Testis (tissue), 5 donors: ENCODE measurements around the genes LAGE3, SMIM9 and F8A1.

DNA sequence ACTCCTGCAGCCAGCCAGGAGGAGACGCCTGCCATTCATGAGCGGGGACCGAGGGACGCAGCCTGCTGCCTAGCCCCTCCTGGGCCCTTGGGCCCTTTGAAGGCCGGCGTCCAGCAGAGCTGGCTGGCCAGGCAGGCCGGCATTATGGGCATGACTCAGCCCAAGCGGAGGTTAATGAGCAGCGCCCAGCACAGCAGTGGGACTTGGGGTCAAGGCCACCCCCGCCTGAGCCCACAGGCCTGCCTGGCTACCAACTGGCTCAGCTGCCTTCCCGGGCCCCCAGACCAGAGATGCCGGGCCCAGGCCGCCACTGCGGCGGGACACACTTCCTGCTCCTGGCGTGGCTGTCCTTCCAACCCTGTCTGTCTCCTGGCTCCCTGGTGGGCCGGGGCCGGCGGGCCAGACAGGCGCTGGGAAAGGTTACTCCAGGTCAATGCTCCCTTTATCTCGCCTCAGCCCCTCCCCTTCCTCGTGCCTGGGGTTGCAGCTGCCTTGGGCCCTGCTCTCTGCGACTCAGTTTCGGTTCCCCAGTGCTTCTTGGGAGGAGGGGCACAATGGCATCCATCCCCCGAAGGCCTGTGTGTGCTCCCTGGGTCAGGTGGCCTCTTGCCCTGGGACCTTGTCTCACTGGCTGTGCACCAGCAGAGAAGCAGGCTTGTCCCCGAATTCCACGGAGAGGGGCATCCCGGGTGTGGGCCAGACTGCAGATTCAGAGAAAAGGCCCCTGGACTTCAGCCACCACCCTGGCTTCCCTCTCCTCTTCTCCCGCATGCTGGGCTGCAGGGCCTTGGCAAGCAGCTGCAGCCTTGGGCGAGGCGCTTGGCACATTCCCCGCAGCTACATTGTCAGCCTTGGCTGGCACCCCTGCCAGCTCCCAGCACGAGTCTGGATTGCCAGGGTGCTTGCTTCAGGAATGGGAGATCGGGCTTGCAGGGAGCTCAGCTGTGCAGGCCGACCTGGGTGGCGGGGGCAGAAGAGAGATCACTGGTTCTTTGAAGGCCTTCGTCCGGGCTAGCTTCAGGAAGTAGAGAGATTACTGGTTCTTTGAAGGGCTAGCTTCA, 2.2 kb downstream of the ABCD1 start:
- PRO-cap, 3 experiments = no peak in any of the 3 experiments
- RAMPAGE, long total RNA, 2 experiments = no peak in any of the 2 experiments
- RRBS = 52% methylated on average over 6 of the region's 38 CpGs

- PRO-cap, 3 experiments = no peak in any of the 3 experiments
- RAMPAGE, long total RNA, 2 experiments = no peak in any of the 2 experiments
- RRBS = no CpG with 5 or more reads among the region's 10 CpGs
Observed at GRCh38 chrX:153740535-153740974, 15.9 kb downstream of the ABCD1 start.

DNA sequence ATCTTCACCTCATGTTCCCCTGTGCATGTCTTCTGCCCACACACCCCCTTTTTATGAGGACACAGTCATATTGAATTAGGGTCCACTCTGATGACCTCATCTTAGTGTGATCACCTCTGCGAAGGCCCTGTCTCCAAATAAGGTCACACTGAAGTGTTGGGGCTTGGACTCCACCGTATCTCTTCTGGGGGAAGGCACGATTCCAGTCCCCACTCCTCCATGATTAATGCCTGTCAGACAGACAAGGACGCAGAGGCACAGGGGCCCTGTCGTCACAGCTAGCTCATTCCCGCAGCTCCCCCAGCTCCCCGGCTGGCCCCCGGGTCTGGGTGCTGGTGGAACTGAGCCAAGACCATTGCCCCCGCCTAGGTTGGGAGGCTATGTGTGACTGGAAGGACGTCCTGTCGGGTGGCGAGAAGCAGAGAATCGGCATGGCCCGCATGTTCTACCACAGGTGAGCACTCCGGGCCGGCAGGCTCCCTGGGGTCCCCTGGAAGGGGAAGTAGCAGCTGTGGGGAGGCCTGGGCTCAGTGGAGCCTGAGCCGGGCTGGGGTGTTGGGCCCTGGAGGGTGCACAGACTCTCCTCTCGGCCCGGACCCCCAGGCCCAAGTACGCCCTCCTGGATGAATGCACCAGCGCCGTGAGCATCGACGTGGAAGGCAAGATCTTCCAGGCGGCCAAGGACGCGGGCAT, 18.1 kb downstream of the ABCD1 start:
- PRO-cap, 3 experiments = no peak in any of the 3 experiments
- RAMPAGE, long total RNA, 2 experiments = no peak in any of the 2 experiments
- RRBS = no CpG with 5 or more reads among the region's 27 CpGs

GRCh38 chrX:153766103-153766826, 2.2 kb downstream of the PLXNB3 start:
- PRO-cap, 3 experiments = peak in 3 of 3 experiments; most common minus-strand start chrX:153766480 (in 3)
- RAMPAGE, long total RNA, 2 experiments = start-site peak on the minus strand in 1 of 2 experiments, at chrX:153766404-153766500 at its widest, 16 reads per replicate
- RRBS = no CpG with 5 or more reads among the region's 21 CpGs

- PRO-cap, 3 experiments = peak in 3 of 3 experiments; most common plus-strand start chrX:153819133 (in 2); most common minus-strand start chrX:153818999 (in 1)
- RAMPAGE, long total RNA, 2 experiments = no peak in any of the 2 experiments
- RRBS = 2% methylated on average over 19 of the region's 71 CpGs
Observed at GRCh38 chrX:153818817-153819814, 11.2 kb downstream of the PDZD4 start.

DNA sequence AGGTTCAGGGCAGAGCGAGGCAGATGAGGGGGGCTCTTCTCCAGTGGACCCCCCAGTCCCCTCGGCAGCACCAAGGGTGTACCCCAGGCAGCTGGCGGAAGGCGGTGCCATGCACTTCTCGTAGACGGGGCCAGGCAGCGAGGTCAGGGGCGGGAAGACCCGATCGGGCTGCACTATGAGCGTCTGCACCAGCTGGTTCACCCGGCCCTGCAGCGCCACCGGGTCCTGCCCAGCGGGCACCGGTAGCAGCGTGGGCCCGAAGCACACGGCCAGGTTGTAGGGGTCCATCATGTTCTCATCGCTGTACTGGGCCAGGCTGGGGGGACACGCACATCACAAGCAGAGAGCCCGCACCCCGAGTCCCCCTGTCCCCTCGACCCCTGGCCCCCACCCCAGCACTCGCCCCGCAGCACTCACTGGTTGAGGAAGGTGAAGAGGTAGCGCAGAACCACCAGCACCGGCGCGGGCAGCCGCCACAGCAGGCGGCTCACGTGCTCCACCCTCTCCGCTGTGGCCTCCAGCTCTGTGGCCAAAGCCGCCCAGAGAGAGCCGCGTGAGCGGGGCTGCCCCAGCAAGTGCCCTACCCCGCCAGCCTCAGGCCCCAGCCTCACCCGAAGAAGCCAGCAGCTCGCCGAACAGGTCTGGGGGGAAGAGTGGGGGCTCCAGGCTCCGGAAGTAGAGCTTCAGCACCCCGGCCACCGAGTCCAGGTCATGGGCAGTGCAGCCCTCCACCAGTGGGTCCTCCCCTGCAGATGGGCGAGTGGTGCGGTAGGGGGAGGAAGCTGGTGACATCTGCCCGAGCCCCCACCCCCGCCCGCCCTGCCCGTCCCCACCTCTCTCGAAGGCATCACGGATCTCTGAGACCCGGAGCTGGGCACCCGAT, 5.9 kb downstream of the AVPR2 start:
- PRO-cap, 3 experiments = no peak in any of the 3 experiments
- RAMPAGE, long total RNA, 2 experiments = no peak in any of the 2 experiments
- RRBS = no CpG with 5 or more reads among the region's 55 CpGs

DNA sequence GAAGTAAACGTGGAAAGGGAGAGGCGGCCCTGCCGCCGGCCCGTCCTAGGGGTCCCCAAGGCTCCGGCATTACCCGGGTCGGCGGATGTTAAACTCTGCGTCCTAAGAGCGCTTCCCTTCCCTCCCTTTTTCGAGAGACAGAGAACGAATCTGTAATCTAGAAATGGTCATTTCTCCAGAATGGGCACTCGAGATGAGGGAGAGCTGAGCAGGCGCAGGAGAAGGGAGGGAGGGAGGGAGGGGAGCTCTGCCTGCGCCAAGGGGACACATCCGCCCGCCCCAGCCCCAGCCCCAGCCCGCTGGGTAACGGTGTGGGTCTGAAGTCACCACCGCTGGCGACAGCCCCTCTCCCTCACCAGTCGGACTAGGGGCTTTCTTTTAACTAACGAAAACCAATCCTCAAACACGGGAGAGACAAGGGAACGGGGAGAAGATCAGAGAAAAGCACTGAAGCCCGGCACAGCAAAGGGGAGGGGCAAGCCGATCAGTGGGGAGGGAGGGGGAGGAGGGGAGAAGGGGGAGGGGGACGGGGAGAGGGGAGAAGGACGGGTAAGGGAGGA, 1.6 kb downstream of the HCFC1 start:
- PRO-cap, 3 experiments = peak in 3 of 3 experiments; most common plus-strand start position 235 of the sequence (in 1); most common minus-strand start position 449 of the sequence (in 2)
- RAMPAGE, long total RNA, 2 experiments = no peak in any of the 2 experiments
- RRBS = no CpG with 5 or more reads among the region's 30 CpGs

GRCh38 chrX:154056733-154057294, 37.1 kb upstream of the IRAK1 start:
- PRO-cap, 3 experiments = no peak in any of the 3 experiments
- RAMPAGE, long total RNA, 2 experiments = no peak in any of the 2 experiments
- RRBS = no CpG with 5 or more reads among the region's 8 CpGs

DNA sequence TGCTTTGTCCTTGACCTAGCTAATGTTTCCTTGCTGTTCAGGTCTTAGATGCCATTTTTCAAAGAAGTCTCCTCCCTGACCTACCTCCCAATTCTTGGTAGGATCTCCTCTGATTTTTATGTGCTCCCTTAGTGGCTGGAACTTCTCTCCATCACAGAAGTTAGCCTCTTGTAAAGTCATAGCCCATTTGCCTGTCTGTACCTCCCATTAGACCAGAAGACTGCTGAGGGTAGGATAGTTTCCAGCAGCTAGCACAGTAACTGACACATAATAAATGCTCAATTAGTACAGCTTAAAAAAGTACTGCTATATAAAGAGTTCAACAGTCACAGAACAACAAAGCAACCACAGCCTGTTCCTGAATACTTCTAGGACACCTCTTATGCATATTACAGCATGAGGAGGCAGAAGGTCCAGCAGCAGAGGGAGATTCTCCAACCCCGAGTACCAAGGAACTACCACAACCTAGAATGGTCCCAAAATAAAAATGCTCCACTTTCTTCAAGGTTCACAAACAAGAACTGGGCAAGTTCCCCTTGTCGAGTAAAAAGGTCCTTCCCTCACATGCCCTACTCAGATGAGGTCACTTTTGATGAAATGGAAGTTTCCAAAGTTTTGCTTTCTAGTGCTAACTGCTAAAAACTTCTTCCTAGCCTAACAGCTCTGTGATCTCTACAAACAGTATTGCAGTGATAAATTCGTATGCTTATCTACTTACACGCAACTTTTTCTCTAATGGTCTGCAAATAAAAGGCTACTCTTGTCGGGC, 13.0 kb downstream of the MECP2 start:
- PRO-cap, 3 experiments = no peak in any of the 3 experiments
- RAMPAGE, long total RNA, 2 experiments = no peak in any of the 2 experiments
- RRBS = no CpG with 5 or more reads among the region's 5 CpGs

GRCh38 chrX:154349275-154350659, 24.7 kb downstream of the FLNA start:
- PRO-cap, 3 experiments = peak in 1 of 3 experiments; most common minus-strand start chrX:154349555 (in 1)
- RAMPAGE, long total RNA, 2 experiments = no peak in any of the 2 experiments
- RRBS = 100% methylated on average over 2 of the region's 43 CpGs

DNA sequence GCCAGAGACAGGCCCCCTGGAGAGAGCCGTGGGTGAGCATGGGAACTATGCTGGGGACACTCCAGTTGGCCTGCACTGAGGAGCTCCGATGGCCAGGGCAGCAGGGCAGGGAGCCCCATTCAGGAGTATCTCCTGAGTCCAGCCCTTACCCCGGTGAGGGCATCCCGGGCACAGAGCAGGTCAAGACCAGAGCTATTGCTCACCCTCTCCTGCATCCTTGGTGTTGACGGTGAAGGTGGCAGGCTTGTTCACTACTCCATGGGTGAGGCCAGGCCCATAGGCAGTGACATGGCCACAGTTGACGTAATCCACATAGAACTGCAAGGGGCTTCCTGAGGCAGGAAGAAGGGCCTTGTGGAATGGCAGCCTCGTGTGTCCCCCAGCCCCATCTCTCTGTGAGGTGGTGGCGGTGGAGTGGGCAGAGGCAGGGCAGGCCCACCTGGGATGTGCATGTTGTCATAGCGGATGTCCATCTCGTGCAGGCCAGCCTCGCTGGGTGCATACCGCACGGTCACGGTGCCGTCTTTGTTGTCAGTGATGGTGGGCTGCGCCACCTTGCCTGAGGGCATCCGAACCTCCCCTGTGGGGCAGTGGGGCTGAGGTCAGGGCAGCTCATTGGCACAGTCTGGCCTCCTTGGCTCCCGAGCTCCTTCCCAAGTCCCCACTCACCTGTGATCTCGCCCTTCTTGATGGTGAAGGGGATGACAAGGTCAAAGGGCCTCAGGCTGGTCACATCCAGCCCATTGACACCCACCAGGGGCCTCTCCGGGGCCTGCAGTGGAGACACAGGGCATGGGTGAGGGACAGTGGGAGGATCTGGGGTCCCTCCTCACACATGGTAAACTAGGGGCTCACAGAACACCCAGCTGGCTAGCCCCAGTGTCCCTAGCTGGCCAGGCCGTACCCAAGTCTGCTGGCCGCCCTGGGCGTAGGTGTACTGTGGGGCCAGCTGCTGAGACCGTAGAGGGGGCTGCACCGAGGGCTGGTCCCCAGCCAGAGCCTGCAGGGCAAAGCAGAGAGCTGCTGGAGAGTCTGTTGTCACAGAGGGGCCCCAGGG, 20.4 kb downstream of the FLNA start:
- PRO-cap, 3 experiments = no peak in any of the 3 experiments
- RAMPAGE, long total RNA, 2 experiments = no peak in any of the 2 experiments
- RRBS = no CpG with 5 or more reads among the region's 25 CpGs

DNA sequence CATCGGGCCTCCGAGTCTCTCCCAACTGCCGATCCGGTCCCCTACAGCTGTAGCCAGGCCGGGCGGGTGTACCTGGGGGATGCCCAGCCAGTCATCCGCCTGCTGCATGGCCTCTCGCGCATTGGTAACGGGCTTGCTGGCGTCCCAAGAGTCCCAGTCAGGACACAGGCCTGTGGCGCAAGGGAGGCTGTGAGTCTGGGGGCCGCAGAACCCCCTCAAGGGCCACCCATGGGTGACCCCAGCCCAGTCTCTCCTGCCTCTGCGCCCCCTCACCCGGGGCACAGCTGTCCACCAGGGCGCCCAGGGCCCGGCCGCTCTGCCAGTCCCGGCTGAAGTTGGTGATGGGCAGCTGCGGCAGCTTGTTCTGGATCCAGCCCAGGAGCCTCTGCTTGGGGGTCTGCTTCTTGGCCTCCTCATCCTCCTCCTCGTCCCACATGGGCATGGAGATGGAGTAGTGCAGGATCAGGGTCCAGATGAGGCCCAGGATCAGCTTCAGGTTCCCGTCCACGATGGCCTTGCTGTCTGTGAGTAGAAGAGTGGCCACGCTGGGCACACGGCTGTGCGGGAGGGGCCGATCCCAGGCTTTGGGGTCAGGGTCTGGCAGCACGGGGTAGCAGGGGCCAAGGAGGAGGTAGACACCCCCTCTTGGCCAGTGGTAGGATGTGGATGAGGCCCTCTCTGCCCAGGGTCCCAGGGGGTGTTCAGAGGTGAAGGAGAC, 6.7 kb downstream of the FLNA start:
- PRO-cap, 3 experiments = peak in 1 of 3 experiments; most common minus-strand start position 424 of the sequence (in 1)
- RAMPAGE, long total RNA, 2 experiments = no peak in any of the 2 experiments
- RRBS = no CpG with 5 or more reads among the region's 28 CpGs

DNA sequence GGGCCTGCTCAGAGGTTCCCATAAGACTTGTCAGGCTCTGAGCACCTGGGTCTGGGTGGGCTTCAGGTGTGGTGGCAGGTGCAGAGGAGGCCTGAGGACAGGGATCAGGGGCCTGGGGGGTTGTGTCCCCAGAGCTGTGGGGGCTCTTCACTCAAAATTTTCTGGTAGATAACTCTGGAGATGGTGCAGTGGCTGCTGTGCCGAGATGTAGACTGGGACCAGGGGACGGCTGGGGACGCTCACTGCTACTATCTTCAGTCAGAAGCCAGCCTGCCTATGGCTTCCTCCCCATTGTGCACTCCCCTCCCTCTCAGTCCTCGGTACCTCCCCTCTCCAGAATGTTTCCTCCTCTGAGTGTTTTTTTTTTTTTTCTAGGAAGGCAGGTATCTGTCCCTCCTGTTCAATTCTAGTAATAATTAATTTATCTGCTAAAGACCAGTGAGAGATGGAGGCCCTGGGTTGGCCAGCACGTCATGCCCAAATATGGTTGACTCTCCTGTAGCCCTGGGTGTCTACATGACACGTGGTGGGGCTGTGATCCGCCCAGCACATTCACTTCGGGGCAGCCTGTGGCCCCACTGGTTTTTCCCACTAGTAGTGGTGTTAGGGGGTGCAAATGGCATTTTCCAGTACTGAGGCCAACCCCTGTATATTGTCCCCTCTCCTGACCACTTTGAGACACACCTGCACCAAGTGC, 1.9 kb downstream of the FLNA start:
- PRO-cap, 3 experiments = peak in 3 of 3 experiments; most common plus-strand start position 555 of the sequence (in 3); most common minus-strand start position 475 of the sequence (in 2)
- RAMPAGE, long total RNA, 2 experiments = no peak in any of the 2 experiments
- RRBS = no CpG with 5 or more reads among the region's 8 CpGs

- PRO-cap, 3 experiments = no peak in any of the 3 experiments
- RAMPAGE, long total RNA, 2 experiments = no peak in any of the 2 experiments
- RRBS = 89% methylated on average over 4 of the region's 10 CpGs
Observed at GRCh38 chrX:154440932-154441254, 3.0 kb upstream of the FAM50A start.

- PRO-cap, 3 experiments = peak in 3 of 3 experiments; most common plus-strand start chrX:154479068 (in 3); most common minus-strand start chrX:154478852 (in 3)
- RAMPAGE, long total RNA, 2 experiments = start-site peak on the minus strand in 2 of 2 experiments, at chrX:154478781-154479296 at its widest, 6 to 23 reads per replicate
- RRBS = 2% methylated on average over 12 of the region's 97 CpGs
Observed at GRCh38 chrX:154478647-154479768, at the start of gene LAGE3. TSS of gene LAGE3 (minus strand) at chrX:154479281.

GRCh38 chrX:154531252-154531875, 15.3 kb downstream of the G6PD start:
- PRO-cap, 3 experiments = no peak in any of the 3 experiments
- RAMPAGE, long total RNA, 2 experiments = no peak in any of the 2 experiments
- RRBS = no CpG with 5 or more reads among the region's 16 CpGs

DNA sequence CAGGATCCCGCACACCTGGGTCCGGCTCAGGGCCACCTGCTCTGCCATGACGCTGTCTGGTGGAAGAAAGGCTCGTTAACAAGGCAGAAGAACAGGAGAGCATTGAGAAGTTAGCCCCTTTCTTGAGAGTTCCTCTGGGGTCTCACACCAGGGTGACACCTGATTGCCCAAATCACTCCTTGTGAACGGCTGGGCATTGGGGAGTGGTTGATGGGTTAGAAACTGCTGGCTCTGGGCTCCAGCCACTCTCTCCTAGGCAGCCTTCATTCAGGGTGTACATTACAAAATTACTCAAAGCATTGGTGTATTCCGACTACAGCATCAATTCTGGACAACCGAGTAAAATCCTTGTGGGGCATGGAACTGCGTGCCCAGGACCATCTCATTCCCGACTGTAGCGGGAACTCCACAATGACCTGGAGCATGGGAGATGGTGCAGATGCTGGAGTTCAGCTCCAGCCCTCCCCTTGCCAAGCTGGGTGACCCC, 495 bp downstream of the G6PD start:
- PRO-cap, 3 experiments = no peak in any of the 3 experiments
- RAMPAGE, long total RNA, 2 experiments = no peak in any of the 2 experiments
- RRBS = no CpG with 5 or more reads among the region's 10 CpGs

DNA sequence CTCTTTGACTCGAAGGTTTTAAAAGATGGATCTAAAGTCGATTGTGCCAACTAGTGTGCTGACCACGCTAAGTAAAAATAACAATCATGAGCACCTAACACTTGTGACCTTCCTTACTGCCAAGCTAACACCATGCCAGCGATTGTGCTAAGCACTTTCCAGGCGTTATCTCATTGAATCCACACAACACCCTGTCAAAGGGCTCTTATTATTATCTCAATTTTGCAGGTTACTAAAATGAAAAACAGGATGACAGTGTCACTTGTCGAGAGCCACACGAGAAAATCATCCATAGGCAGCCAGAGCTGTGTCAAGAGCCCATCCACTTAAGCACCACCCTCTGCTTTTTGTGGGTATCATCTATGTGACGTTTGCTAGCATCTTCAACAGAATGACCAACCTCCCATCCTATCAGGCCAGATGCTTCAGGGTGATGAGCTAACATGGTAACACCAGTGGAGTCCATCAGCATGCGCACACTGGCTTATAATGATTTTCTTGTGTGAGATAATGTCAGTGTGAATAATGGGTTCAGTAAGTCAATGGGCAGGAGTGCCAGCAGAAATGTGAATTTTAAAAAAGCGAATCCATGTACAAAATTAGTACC, 929 bp upstream of the GAB3 start:
- PRO-cap, 3 experiments = no peak in any of the 3 experiments
- RAMPAGE, long total RNA, 2 experiments = no peak in any of the 2 experiments
- RRBS = no CpG with 5 or more reads among the region's 10 CpGs

DNA sequence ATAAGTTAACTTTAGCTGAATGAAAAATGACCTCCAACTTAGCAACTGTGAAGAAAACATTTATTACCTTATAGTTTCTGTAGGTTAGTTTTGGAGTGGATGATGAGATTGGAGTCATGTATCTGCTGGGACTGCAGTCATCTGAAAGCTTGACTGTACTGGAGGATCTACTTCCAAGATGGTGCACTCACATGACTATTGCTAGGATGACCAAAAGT, at the start of gene SMIM9:
SMIM9 (minus strand) TSS at position 167 of the 218 bp plus-strand sequence.
- PRO-cap, 3 experiments = no peak in any of the 3 experiments
- RAMPAGE, long total RNA, 2 experiments = no peak in any of the 2 experiments

GRCh38 chrX:154886093-154886469, at the start of gene F8A1:
TSS of gene F8A1 (plus strand) at chrX:154886355.
- PRO-cap, 3 experiments = no peak in any of the 3 experiments
- RAMPAGE, long total RNA, 2 experiments = no peak in any of the 2 experiments
- RRBS = no CpG with 5 or more reads among the region's 48 CpGs